Tibial nerve (tissue), 3 donors: ENCODE data around the genes BLMH, EVI2B and EVI2A.

DNA sequence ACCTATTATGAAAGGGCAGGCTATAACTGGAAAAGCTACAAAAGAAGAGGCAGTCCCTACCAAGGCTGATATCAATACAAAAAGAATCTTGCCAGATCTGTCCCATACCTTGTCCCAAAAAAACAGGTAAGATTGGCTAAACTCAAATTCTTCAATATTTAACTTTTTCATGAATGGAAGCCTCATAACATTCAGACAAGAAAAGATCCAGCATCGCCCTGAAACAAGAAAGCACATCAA, 2.6 kb downstream of the BLMH start:
- PRO-cap = no peak
- RAMPAGE, long total RNA, 3 experiments = no peak in any of the 3 experiments

DNA sequence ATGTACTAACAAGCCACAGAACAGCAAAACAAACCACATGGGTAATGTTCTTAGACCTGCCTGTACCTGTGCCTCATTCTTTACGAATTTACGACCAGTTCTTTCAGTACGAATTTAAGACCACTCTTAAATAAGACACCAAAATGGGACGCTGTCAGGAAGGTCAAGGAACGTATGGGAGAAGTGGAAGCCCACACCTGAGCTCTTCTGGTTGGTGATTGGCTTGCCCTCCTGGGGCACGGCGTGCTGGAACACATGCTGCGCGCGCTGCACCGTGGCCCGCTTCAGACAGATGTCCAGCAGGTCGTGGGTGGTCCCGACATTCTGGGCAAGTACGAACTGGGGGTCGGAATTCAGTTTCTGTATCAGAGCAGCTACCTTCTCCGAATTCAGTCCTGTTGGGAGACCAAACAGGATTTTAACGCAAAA, 616 bp downstream of the BLMH start:
- PRO-cap = no peak
- RAMPAGE, long total RNA, 3 experiments = no peak in any of the 3 experiments

DNA sequence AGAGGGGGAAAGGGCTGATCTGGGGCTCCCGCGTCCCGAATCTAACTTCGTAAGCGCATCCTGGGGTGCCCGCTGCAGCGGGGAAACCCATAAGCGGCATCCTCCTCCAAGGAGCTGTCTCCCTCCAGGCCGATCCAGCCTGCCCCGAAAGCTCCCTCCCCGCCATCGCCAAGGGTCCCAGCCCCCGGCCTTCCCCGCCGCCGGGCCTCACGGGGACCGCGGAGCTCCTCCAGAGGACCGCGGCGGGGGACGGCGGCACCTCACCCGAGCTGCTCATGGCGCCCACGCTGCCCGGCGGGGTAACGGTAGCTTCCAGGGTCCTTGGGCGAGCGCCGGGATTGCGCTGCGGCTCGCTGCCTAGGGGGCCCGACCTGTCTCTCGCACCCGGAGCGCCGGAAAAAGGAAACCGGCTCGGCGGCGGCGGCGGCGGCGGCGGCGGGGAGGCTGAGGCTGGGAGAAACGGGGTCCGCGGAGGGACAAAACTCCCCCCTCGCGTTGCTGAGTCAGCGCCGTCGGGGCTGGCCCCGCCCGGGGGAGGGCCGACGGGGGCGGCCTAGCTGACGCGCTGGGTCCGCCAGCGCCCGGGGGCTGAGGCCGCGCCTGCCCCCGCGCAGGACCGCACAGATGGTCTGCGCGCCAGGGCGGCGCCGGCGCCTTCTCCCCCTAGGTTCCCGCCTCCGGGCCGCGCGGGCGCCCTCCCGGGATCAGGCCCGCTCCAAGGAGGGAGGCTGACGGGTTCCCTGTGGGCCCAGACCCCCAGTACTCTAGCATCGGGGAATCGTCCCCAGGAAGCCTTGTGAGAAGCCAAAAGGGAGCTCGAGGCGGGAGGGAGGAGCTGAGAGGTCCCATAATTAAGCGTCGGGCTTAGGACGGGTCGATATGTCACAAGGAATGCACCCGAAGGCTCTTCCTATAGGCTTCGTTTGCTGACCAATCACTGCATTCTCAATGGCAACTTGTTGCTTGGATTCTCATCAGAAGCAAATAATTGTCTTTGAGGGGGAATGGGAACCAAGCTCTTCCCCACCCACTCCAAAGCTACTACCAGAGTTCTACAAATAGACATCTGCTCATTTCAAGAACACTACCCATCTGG, at the start of gene BLMH:
Gene BLMH (minus strand): TSS at position 402 of the 1,096 bp plus-strand sequence.
- PRO-cap = bidirectional peak, plus-strand start at position 536 of the sequence, minus-strand start at position 452 of the sequence
- RAMPAGE, long total RNA, 3 experiments = start-site peak on the minus strand in 1 of 3 experiments, centred at position 427 of the sequence, 31 reads per replicate

GRCh38 chr17:30340021-30340780, 6.3 kb upstream of the TMIGD1 start:
- PRO-cap = no peak
- RAMPAGE, long total RNA, 3 experiments = no peak in any of the 3 experiments

DNA sequence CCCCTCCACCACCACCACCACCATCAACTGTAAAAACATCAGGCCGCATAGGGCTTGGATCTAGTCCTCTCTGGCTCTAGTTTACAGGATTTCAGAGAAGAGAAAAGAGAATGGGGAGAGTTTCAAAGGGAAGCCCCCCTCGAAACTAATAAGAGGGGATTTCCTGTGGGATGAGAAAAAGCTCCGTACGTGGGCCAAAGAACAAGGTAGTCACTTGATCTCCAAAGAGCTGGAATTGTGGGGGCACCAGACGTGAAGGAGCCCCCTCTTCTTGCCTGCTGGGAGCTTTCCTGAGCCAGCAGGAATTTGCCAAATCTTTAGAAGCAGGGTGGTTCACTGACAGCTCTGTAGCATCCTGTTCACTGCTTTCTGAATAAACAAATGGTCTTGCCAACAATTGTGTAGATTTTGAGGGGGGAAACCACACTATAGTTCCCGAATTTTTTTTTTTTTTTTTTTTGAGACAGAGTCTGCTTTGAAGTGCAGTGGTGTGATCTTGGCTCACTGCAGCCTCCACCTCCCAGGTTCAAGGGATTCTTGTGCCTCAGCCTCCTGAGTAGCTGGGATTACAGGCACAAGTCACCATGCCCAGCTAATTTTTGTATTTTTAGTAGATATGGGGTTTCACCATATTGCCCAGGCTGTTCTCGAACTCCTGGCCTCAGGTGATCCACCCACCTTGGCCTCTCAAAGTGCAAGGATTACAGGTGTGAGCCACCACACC, 7.1 kb upstream of the TMIGD1 start:
- PRO-cap = no peak
- RAMPAGE, long total RNA, 3 experiments = no peak in any of the 3 experiments

- PRO-cap = no peak
- RAMPAGE, long total RNA, 3 experiments = start-site peak on the plus strand in 1 of 3 experiments, at chr17:30420877-30421070 at its widest, 10 reads per replicate
Measured at GRCh38 chr17:30420580-30421279, 42.0 kb downstream of the CPD start.

- PRO-cap = no peak
- RAMPAGE, long total RNA, 3 experiments = no peak in any of the 3 experiments
Measured at GRCh38 chr17:30550867-30551332, 73.7 kb downstream of the GOSR1 start.

DNA sequence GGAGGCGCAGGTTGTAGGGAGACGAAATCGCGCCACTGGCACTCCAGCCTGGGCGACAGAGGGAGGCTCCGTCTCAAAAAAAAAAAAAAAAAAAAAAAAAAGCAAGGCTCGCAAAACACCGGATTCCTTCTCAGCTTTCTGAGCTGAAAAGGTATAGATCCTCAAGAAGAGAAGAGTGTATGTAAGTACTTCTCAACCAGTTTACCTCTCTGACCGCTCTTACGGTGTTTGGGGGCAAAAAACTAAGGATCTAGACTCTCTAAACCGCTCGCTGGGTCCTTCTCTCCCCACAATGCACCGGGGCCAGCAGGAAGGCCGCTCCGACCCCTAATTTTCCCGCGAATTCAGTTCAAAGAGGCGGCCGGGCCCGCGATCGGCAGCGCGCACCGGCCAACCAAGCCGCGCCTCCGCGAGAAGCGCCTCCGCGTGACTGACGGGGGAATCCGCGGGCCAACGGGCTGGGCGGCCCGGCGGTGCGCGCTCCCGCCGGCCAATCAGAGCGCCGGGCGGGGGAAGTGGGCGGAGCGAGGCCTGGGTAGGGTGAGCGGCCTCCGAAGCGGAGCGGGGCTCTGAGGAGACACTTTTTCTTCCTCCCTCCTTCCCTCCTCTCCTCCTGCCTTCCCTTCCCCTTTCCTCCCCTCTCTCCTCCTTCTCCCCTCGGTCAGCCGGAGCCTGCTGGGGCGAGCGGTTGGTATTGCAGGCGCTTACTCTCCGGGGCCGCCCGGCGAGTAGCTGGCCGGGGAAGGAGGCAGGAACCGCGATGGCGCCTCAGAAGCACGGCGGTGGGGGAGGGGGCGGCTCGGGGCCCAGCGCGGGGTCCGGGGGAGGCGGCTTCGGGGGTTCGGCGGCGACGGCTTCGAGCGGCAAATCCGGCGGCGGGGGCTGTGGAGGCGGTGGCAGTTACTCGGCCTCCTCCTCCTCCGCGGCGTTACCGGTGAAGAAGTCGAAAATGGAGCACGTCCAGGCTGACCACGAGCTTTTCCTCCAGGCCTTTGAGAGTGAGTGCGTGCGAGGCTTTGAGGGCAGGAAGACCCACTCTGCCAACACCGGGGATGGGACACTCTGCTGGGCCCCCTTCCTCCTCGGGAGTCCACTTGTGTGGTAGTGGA, 93.0 kb downstream of the CRLF3 start:
- PRO-cap = bidirectional peak, plus-strand start at position 522 of the sequence, minus-strand start at position 428 of the sequence
- RAMPAGE, long total RNA, 3 experiments = start-site peak on the plus strand in 1 of 3 experiments, centred at position 536 of the sequence, 34 reads per replicate

DNA sequence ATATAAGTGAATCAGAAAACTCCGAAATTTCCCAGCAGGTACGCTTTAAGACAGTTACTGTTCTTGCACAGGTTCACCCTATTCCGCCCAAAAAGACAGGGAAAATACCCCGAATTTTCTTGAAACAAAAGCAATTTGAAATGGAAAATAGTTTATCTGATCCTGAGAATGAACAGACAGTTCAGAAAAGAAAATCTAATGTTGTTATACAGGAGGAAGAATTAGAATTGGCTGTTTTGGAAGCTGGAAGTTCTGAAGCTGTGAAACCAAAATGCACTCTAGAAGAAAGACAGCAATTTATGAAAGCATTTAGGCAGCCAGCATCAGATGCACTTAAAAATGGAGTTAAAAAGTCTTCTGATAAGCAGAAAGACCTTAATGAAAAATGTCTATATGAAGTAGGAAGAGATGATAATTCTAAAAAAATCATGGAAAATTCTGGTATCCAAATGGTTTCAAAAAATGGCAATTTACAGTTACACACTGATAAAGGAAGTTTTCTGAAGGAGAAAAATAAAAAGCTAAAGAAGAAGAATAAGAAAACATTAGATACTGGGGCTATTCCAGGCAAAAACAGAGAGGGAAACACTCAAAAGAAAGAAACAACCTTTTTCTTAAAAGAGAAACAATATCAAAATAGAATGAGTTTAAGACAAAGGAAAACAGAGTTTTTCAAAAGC, 3.4 kb downstream of the ATAD5 start:
- PRO-cap = no peak
- RAMPAGE, long total RNA, 3 experiments = no peak in any of the 3 experiments

DNA sequence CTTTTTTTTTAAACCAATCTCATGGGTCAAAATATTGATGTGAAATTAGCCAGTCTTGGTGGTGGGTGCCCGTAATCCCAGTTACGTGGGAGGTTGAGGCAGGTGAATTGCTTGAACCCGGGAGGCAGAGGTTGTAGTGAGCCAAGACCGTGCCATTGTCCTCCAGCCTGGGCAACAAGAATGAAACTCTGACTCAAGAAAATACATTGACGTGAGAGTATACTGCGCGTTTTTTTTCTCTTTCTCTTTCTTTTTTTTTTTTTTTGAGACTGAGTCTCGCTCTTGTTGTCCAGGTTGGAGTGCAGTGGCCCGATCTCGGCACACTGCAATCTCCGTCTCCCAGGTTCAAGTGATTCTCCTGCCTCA, 20.3 kb downstream of the RNF135 start:
- PRO-cap = no peak
- RAMPAGE, long total RNA, 3 experiments = no peak in any of the 3 experiments

GRCh38 chr17:31095743-31096442, 1.1 kb downstream of the NF1 start:
- PRO-cap = no peak
- RAMPAGE, long total RNA, 3 experiments = no peak in any of the 3 experiments

DNA sequence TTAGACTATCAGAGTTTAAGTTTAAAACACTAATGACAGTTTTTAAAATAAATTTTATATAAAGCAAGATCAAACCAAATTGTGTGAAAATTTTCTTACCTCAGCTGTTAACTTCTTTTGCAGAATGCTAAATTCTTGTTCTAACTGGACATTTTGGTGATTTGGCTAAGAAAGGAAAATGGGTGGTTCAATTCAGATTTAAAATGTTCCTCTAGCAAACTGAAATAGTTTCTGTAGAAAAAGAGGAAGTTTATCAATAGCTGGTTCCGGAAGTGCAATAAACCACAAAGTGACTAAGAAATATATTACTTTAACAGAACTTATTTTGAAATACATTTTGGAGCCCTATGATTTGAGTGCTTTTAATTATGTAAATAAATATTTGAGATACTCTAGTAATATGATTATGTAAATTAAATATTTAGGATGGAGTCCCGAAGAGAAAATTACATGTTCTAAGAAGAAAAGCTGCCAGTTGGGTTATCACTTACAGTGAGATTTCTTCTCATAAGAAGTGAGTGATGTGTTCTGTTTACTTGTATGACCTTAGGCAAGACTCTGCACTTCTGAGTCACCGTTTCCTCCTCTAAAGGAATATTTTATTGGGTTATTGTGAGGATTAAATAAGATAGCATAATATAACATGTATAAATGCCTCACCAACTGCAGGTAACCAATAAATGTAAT, at the start of gene EVI2B:
Gene EVI2B (minus strand): TSS at position 175 of the 687 bp plus-strand sequence.
- PRO-cap = no peak
- RAMPAGE, long total RNA, 3 experiments = start-site peak on the minus strand in 2 of 3 experiments, centred at positions 173 to 181 of the sequence, 11 to 12 reads per replicate

GRCh38 chr17:31321240-31322094, at the start of gene EVI2A:
EVI2A (minus strand) TSS chr17:31321622.
- PRO-cap = unidirectional peak, minus-strand start at chr17:31321622
- RAMPAGE, long total RNA, 3 experiments = start-site peak on the minus strand in 1 of 3 experiments, at chr17:31321610-31321682 at its widest, 8 reads per replicate

DNA sequence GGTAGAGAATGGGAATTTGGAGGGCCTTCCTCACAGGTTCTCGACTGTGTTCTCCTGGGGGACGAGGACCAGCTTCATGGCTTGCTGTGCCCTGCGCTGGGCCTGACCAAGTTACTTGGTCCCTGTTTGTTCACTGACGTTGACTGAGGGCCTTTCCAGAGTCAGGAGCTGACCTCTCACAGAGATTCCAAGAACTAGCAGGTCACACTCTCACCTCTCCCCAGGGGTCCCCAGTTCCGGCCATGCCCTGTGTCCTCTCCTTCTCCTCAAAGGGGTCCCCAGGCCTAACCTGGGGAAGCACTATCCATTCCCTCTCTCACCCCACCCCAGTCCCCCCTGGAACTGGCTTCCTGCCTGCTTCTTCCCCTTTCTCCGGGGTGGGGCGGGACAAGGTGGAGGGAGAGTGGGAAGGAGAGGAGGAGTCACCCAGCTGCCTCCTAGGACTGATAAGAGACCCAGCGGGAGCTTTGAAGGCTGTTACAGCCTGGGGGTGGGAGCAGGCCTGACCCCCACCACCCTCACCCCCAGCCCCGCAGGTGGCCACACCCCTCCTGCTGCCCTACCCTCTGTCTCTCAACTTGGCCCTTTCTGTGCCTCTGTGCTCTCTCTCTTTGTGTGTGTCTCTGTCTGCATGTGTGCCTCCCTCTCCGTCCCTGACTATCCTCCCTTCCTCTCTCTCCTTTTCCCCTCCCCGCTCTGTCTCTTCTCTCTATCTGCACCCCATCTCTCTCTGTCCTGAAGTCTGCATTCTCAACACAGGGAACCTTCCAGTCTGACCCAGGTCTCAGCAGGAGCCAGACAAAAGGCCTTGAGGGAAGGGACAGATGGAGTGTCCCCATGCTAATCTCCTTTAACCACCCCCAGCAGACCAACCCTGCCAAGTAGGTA, 65.9 kb downstream of the RAB11FIP4 start:
- PRO-cap = no peak
- RAMPAGE, long total RNA, 3 experiments = no peak in any of the 3 experiments

- PRO-cap = no peak
- RAMPAGE, long total RNA, 3 experiments = no peak in any of the 3 experiments
Measured at GRCh38 chr17:31491807-31492195, 100.3 kb downstream of the RAB11FIP4 start.

- PRO-cap = no peak
- RAMPAGE, long total RNA, 3 experiments = no peak in any of the 3 experiments
Measured at GRCh38 chr17:31493212-31493653, 101.8 kb downstream of the RAB11FIP4 start.

GRCh38 chr17:31494320-31494636, 102.8 kb downstream of the RAB11FIP4 start:
- PRO-cap = no peak
- RAMPAGE, long total RNA, 3 experiments = no peak in any of the 3 experiments

DNA sequence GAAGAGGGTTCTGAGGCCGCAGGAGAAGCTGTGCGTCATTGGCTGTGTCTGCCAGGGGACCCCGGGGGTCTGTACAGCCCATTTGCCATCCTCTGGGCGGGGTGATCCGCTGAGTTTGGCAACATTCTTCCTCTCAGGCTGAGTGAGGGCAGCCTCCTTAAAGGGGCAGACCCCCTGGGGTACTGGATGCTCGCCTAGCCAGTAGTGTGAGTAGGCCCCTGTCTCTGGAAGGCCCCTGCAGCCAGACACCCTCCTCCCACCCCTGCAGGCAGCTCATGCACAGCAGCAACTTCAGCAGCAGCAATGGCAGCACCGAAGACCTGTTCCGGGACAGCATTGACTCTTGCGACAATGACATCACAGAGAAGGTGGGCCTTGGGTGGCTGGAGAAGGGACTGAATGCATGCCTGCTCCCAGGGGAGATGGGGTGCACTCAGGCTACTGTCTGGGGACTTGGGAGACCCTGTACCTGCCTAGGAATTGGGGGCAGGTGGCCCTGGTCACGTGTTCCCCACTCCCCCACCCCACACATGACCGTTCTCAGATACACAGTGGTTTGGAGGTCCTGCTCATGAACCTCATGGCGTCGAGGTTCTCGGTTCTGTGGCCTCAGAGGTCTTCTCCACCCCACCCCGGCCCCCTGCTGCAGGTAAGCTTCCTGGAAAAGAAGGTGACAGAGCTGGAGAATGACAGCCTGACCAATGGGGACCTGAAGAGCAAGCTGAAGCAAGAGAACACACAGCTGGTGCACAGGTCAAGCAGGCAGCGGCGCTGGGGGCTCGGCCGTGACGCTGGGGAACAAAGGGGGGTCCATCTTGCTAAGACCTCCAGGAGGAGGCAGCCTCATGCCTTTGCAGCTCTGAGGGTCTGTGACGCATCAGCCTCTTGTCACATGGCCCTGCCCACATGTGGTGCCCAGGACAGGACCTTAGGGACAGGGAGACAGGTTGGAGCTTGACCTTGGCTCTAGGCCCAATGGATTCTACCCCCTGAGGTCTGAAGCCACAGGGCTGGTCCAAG, 132.1 kb downstream of the RAB11FIP4 start:
- PRO-cap = no peak
- RAMPAGE, long total RNA, 3 experiments = no peak in any of the 3 experiments

- PRO-cap = no peak
- RAMPAGE, long total RNA, 3 experiments = no peak in any of the 3 experiments
Measured at GRCh38 chr17:31577625-31577976, 186.1 kb downstream of the RAB11FIP4 start.

- PRO-cap = no peak
- RAMPAGE, long total RNA, 3 experiments = no peak in any of the 3 experiments
Measured at GRCh38 chr17:31802431-31803032, 56.5 kb downstream of the COPRS start.